Gastroesophageal sphincter (tissue), 4 donors: Measurements from ENCODE around the genes ZFP1, CTRB2 and BCAR1.

- PRO-cap, result no peak
- RAMPAGE, long total RNA, 4 experiments, result no peak in any of the 4 experiments
Measured at GRCh38 chr16:74738239-74738575, 36.4 kb downstream of the FA2H start.

DNA sequence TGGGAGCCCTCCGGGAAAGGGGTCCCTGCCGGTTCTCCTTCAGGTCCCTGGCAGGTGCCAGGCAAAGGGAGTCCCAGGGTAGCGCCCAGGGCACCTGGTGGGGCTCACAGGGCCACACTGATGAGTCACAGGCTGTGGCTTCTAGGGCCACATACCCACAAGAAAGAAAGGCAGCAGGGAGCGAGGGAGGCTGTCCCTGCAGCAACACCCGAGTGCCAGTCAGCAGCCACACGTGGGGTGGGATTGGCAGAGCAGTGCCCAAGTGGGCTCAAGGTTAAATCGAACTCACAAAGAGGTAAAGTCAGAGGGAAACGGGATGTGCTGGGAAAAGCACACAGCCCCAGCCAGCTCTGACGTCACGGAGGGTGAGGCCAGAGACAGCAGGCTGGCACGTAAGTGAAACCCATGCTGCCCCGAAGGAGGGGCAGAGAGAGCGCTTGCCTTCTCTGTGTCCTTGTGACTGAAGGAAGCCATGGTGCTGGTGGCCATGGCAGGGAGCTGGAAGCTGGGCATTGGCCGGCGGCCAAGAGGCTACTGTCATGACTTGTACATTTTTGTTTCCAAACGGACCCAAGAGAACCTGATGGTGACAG is 33.8 kb downstream of the FA2H start:
- PRO-cap, result bidirectional peak, plus-strand start at position 457 of the sequence, minus-strand start at position 220 of the sequence
- RAMPAGE, long total RNA, 4 experiments, result no peak in any of the 4 experiments

DNA sequence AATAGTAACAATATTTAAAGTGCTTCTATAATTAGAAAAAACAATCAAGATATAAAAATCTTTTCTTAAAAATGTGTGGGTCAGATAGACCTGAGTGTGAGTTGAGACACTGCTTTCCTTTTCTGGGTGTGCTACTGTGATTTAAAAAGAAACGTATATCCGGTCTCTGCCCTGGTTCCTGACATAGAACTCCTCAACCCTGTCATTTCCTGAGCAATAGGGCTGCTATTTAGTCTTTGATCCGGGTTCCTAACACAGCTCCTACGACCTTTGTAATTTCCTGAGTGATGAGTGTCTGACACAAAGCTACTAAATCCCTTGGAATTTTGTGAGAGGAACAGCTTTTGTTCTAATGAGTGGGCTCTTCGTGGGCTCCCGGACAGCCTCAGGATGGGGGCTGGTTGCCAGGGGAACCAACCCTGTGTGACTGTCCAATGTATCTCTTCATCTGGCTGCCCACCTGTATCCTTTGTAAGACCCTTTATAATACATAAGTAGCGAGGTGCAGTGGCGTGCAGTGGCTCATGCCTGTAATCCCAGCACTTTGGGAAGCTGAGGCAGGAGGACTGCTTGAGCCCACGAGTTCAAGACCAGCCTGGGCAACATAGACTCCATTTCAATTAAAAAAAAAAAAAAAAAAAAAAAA is 94.0 kb upstream of the FA2H start:
- PRO-cap, result bidirectional peak, plus-strand start at position 312 of the sequence, minus-strand start at position 124 of the sequence
- RAMPAGE, long total RNA, 4 experiments, result no peak in any of the 4 experiments

- PRO-cap, result no peak
- RAMPAGE, long total RNA, 4 experiments, result no peak in any of the 4 experiments
Measured at GRCh38 chr16:74887942-74888585, 96.9 kb downstream of the WDR59 start.

- PRO-cap, result no peak
- RAMPAGE, long total RNA, 4 experiments, result no peak in any of the 4 experiments
Measured at GRCh38 chr16:74909350-74909946, 75.5 kb downstream of the WDR59 start.

DNA sequence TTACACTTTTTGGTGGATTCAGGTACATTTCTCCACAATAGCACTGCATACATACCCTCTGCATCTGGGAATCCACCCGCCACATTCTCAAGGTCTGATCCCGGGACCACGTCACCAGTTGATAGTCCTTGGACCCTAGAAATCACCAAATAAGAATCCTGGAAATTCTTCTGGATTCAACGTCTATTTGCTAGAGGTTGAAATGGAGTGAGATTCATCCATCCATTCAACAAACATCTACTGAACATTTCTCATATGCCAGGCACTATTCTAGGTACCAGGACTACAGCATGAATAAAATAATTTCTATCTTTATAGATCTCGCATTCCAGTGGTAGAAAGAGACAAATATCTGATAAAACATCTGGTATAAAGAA is 67.1 kb downstream of the WDR59 start:
- PRO-cap, result no peak
- RAMPAGE, long total RNA, 4 experiments, result no peak in any of the 4 experiments

DNA sequence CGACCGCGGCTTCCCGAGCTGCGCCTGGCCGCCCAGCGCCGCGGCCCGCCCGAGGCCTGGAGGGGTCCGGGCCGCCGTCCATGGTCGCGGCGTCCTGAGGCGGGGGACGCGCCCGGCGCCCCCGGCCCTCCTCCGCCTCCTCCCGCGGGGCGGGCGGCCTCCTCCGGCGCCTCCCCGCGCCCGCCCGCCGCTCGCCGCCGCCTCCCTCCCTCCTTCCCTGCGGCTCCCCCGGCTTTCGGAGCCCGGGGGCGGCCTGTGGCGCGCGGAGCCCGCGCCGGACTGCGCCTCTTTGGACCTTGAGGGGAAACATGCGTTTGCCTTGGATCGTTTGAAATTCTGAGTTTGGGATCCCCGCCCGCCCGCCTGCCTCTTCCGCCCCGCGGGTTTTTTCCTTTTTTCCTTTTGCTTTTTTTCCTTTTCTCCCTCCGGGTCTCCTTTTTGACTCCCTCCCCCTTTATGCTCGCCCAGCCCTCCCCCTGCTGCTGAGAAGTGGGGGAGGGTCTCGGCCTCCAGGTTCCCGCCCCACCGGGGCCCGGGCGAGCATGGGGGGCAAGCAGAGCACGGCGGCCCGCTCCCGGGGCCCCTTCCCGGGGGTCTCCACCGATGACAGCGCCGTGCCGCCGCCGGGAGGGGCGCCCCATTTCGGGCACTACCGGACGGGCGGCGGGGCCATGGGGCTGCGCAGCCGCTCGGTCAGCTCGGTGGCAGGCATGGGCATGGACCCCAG is 469 bp downstream of the ZNRF1 start:
- PRO-cap, result bidirectional peak, plus-strand start at position 234 of the sequence, minus-strand start at position 133 of the sequence; bidirectional peak, plus-strand start at position 331 of the sequence, minus-strand start at position 281 of the sequence; unidirectional peak, minus-strand start at position 338 of the sequence
- RAMPAGE, long total RNA, 4 experiments, result no peak in any of the 4 experiments

- PRO-cap, result no peak
- RAMPAGE, long total RNA, 4 experiments, result no peak in any of the 4 experiments
Measured at GRCh38 chr16:75000483-75001745, 2.1 kb downstream of the ZNRF1 start.

- PRO-cap, result no peak
- RAMPAGE, long total RNA, 4 experiments, result no peak in any of the 4 experiments
Measured at GRCh38 chr16:75002475-75003062, 3.7 kb downstream of the ZNRF1 start.

GRCh38 chr16:75044900-75045205 is 46.0 kb downstream of the ZNRF1 start:
- PRO-cap, result no peak
- RAMPAGE, long total RNA, 4 experiments, result no peak in any of the 4 experiments

- PRO-cap, result no peak
- RAMPAGE, long total RNA, 4 experiments, result no peak in any of the 4 experiments
Measured at GRCh38 chr16:75061903-75062894, 54.4 kb downstream of the LDHD start.

DNA sequence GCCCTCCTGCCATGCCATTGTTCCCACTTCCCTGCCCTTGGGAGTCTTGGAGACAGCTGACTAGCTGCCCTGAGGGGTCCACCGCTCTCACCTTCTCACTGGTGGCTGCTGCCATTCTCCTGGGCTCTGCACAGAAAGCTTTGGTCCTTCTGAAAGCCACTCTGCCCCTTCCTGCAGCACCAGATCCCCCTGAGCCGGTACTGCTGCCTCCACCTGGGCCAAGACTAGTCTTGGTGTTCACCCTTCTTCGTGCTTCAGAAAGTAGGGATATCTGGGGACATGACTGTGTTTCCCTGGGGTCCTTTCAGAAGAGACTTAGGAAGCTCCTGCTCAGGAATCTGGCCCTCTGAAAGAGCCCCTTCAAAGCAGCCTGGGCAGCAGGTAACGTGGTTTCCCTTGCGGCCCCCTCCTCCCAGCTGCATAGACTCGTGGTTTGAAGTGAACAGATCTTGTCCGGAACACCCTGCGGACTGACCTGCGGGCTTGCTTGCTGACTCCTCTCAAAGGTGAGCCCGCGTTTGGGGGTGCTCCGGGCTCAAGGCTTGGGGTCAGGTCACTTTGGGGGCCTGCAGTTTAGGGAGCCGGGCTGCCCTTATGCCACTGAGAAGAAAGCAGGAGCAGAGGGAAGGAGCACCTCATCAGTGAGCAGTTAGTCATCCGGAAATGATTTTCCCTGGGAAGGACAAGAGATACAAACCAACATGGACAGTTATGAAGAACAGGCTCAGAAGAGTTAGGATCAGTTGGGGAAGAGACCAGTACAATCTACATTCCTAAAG is 10.3 kb downstream of the LDHD start:
- PRO-cap, result no peak
- RAMPAGE, long total RNA, 4 experiments, result no peak in any of the 4 experiments

GRCh38 chr16:75120200-75120657 is 3.6 kb upstream of the LDHD start:
- PRO-cap, result no peak
- RAMPAGE, long total RNA, 4 experiments, result no peak in any of the 4 experiments

- PRO-cap, result bidirectional peak, plus-strand start at chr16:75148538, minus-strand start at chr16:75148404; bidirectional peak, plus-strand start at chr16:75148902, minus-strand start at chr16:75148804; bidirectional peak, plus-strand start at chr16:75149083, minus-strand start at chr16:75148954
- RAMPAGE, long total RNA, 4 experiments, result start-site peak on the plus strand in 4 of 4 experiments, at chr16:75148524-75148551 at its widest, 58 to 124 reads per replicate
Measured at GRCh38 chr16:75148167-75149310, at the start of gene ZFP1. Gene ZFP1, plus strand, starts transcription at chr16:75148524.

GRCh38 chr16:75206904-75207491 is at the start of gene CTRB2:
Gene CTRB2, minus strand, starts transcription at chr16:75207161.
- PRO-cap, result no peak
- RAMPAGE, long total RNA, 4 experiments, result no peak in any of the 4 experiments

DNA sequence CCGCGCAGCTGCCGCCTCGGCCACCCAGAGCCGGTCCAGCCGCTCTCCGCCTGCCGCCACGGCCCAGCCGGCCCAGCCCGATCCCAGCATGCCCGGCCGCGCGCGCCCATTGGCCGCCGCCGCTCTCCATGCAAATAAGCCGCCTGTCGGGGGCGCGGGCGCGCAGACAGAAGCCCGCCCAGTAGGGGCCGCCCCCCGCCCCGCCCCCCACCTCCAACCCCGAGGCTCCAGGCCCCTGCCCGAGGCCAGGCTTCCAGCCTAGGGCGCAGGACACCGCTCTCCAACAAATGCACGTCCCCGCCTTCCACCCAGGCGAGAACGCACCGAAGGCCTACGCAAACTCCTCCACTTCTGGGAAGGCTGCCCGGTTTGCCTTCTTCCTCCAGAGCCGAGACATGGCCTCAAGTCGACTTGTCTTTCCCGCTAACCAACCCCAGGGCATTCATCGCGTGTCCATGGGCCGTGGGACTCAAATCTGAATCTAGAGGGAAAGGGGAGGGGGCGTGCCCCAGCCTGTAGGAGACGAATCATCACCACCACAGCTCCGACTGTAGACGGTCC is at the start of gene BCAR1:
BCAR1 (minus strand) TSS at position 37 of the 561 bp plus-strand sequence.
- PRO-cap, result bidirectional peak, plus-strand start at position 315 of the sequence, minus-strand start at position 35 of the sequence
- RAMPAGE, long total RNA, 4 experiments, result no peak in any of the 4 experiments

- PRO-cap, result no peak
- RAMPAGE, long total RNA, 4 experiments, result no peak in any of the 4 experiments
Measured at GRCh38 chr16:75264193-75264599, 12.8 kb upstream of the BCAR1 start.

DNA sequence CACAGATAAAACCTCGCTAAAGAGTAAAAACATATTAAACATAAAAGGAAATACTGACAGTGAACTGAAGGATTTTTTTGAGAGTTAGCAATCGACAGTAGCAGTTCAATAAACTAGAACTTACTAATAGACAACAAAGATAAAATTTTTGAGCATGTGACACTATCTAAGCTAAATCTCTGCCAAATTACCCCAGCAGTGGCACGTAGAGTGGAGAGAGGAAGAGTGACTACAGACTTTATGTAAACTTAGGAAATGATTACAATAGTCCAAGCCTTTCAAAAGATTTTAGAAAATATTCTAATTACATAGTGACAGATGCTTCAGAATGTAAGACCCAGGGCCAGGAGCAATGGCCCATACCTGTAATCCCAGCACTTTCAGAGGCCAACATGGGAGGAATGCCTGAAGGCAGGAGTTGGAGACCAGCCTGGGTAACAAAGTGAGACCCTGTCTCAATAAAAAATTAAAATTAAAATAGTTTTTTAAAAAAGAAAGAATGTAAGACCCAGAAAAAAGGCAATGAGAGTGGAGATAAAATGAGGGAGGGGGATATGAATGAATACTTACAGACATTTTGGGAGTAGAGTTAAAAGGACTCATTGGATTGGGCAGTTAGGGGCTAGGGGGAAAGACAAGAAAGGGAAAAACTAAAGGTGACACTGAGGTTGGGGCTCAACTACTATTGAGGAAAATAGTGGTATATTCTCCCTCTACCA is 52.3 kb downstream of the CFDP1 start:
- PRO-cap, result no peak
- RAMPAGE, long total RNA, 4 experiments, result no peak in any of the 4 experiments

- PRO-cap, result no peak
- RAMPAGE, long total RNA, 4 experiments, result no peak in any of the 4 experiments
Measured at GRCh38 chr16:75501662-75502126, 6.5 kb upstream of the CHST6 start.

- PRO-cap, result no peak
- RAMPAGE, long total RNA, 4 experiments, result no peak in any of the 4 experiments
Measured at GRCh38 chr16:75541253-75541839, 5.4 kb upstream of the CHST5 start.